Esophagus muscularis mucosa (tissue), 4 donors: ENCODE measurements around a stretch of chr12.

DNA sequence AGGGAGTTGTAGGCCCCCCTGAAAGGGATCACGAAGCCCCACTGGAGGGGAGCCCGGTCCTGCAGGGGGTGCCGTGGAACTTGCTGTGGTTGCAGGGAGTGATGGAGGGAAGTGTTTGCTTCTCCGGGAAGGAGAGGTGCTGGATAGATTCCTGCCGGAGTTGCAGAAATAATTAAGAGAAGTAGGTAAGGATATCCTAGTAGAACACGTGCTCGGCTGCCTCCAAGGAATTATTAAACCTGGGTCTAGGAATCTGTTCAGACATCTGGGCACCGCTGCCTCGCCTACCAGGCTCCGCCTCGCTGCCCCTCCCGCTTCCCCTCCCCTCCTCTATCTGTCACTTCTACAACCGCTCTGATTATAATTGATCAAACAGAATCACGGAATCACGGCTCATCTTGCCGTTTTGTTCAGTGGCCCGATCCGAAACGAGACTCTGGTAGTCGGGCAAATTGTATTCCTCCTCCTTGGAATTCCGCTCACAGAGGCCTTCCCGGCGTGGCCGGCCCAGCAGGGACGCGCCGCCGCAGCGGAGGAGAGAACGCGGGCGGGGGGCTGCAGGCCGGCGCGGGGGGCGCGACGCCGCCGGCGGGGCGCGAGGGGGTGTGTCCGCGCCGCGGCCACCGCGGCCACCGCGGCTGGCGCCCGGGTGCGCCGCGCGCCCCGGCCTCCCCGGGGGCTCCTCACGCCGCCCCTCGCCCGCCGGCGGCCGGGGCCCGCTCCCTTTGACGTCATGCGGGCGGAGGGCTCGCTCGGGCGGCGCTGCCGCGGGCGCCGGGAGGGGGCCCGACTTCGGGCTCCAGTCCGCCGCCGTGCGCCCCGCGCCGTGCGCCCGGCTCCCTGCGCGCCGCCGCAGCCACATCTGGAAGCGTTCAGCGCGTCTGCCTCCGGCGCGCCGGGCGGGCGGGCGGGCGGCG is 531 bp upstream of the CACNA1C start:
- PRO-cap: bidirectional peak, plus-strand start outside the sequence, minus-strand start at position 883 of the sequence
- RAMPAGE, long total RNA, 4 experiments: no peak in any of the 4 experiments

DNA sequence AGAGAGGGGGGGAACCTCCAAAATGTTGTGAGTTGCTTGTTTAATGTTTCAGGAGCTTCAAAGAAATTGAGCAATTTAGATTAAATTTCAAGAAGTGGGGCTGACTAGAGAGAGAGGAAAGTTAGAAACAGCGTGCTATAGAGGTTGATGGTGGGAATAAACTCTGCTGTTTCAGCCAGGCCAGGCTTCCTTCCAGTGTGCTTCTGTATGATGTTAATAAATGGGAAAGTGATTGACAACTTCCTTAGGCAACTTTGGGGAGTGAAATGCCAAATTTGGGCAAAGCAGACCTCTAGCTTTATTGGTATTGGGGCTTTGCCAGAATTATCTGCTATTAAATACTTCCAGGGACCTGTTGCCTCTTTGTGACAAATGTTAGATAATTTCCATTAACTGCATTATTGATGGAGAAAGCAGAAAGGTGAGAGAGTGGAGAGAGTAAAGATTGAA is 94.4 kb downstream of the CACNA1C start:
- PRO-cap: no peak
- RAMPAGE, long total RNA, 4 experiments: start-site peak on the plus strand in 1 of 4 experiments, centred at position 84 of the sequence, 32 reads per replicate

DNA sequence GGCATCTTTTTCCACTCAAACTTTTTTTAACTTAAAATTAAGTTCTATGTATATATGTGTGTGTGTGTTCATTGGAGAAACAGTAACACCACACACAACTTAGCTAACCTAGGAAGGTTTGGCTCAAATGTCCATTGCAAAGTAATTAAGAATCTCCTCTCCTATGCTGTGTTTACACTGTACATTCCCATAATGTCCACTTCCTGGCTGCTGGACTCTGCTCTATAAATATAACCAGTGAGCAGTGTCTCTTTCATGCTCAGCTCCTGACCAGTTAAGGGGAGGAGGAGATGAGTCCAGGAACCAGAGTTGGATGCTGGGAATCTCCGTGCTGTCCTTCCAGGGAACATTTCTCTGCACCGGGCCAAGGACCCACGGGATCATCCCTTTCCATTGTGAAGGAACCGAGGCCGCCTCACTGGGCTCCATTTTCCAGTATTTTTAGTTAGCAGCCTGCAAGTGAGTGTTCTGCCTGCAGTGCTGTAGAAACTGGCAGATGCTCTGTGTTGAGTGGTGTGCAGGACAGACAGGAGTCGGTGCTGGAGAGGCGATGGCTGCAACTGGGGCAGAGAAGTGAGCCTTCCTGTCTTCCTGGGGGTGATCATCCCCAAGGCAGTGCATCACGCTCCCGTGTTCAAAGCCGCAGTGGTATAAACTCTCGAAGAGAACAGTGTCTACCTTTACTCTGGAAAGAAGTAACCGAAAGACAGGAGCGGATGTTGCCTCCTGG is 195.4 kb downstream of the CACNA1C start:
- PRO-cap: unidirectional peak, plus-strand start at position 306 of the sequence
- RAMPAGE, long total RNA, 4 experiments: no peak in any of the 4 experiments

GRCh38 chr12:2287201-2287617 is 234.4 kb downstream of the CACNA1C start:
- PRO-cap: no peak
- RAMPAGE, long total RNA, 4 experiments: no peak in any of the 4 experiments

DNA sequence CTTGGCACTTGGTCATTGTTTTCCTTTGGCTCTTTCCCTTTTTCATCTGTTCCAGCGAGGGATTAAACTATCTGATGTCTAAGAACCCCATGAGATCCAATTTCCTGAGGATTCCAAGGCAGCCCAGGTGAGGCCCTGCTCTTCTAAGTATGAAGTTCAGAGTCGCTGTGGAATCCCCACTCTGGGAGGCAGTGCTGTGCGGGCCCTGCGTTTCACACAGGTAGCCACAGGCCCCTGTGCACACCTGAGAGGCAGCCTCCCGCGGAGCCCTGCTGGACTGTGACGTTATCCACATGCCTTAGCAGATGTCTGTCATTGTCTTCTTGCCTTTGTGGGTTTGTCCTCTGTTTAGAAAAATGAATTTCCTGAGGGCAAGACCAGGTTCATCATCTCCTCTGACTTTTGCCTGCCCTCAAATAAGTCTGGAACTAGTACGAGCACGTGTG is 288.5 kb downstream of the CACNA1C start:
- PRO-cap: no peak
- RAMPAGE, long total RNA, 4 experiments: no peak in any of the 4 experiments

- PRO-cap: no peak
- RAMPAGE, long total RNA, 4 experiments: no peak in any of the 4 experiments
These were observed 363.0 kb upstream of the FKBP4 start for GRCh38 chr12:2431618-2432313.

DNA sequence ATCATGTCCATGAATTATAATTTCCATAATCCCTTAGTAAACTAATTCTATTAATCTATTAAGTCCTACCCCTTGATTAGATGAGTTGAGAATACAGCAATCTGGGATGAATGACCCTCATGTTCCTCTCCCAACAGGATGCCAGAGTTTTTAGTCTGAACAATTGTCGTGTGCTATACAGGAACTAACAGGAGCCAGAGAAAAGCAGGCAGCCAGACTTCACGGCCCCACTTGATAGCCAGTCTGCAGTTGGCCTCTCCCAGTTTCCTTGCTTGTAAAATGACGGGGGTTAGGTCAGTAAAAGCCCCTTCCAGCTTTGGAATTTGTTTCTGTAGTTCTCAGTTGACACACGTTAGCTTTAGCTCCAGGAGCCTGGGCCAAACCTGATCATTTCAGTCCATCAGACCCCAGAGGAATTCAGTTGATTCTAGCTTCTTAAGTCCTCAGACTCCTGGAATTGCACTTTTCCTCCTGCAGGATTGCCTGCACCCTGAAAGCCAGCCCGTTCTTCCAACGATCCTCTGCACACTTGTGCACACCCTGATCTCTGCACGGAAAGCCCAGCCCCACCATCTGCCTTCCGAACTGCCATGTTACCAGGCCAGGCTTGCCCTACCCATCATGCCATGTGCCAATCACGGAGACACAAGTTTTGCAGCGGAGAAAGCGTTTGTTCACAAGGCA is 266.7 kb upstream of the FKBP4 start:
- PRO-cap: no peak
- RAMPAGE, long total RNA, 4 experiments: no peak in any of the 4 experiments

GRCh38 chr12:2553610-2554167 is 241.1 kb upstream of the FKBP4 start:
- PRO-cap: no peak
- RAMPAGE, long total RNA, 4 experiments: no peak in any of the 4 experiments

DNA sequence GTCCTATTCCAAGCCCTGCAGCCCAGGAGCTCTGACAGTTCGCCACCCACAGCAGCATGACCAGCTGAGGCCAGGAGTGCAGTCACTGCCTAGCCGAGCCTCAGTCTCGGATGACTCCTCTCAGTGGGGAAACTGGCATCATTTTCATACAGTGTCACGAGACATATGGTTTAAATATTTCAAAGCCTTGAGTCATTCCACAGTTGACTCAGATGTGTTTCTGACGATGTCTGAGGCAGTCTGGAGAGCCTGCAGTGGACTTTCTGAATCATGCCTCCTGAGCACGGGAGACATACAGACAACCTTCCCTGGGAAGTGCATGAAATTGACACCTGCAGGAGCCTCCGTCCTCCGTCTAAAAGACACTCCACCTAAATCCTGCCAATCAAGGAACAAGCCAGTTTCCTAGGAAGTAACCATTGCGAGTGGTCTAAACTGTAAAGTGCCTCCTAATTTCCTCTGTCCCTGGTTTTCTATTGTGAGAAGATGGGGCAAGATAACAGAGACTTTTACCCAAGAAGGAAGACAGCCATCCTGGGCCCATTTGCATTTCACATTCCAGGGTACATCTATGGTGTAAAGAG is 180.9 kb upstream of the FKBP4 start:
- PRO-cap: bidirectional peak, plus-strand start at position 211 of the sequence, minus-strand start at position 112 of the sequence
- RAMPAGE, long total RNA, 4 experiments: no peak in any of the 4 experiments

DNA sequence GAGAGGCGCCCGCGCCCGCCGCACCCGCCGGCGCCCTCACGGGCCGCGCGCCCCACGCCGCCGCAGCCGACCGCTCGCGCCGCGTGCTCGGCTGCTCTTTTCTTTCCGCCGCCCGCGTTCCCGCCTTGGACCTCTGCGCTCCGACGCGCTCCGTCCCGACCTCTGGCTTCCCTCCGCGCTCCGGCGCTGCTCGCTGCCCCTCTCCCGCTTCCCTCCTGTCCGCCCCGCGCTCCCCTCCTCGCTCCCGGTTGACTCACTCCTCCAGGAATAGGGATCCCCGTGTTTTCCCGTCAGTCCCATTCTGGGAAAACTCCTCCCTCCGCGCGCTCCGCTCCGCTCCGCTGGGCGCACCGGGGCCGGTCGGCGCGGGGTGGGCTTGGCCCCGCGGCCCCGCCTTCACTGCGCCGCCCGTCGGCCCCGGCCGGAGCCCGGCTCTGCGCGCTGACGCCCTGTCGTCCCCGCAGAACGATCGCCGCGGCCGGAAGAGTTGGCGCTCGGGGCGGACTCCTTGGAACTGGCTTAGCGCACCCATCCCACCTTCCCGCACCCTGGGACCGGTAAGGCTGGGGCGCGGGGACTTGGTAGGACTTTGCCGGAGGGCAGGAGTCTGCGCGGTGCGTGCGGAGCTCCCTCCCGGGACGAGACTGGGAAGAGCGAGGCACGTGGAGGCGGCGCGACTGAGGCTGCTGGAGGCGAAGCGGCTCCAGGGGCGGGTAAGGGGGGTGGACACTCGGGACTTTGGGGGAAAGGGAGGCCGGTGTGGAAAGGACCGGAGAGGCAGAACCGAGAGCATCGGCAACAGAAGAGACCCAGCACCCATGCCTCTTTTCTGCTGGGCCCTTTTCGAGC is 511 bp downstream of the TEAD4 start:
- PRO-cap: bidirectional peak, plus-strand start at position 461 of the sequence, minus-strand start at position 217 of the sequence; bidirectional peak, plus-strand start at position 587 of the sequence, minus-strand start at position 646 of the sequence
- RAMPAGE, long total RNA, 4 experiments: no peak in any of the 4 experiments

GRCh38 chr12:3046627-3047010 is 30.6 kb upstream of the TSPAN9 start:
- PRO-cap: no peak
- RAMPAGE, long total RNA, 4 experiments: no peak in any of the 4 experiments

GRCh38 chr12:3091755-3092376 is 14.7 kb downstream of the TSPAN9 start:
- PRO-cap: no peak
- RAMPAGE, long total RNA, 4 experiments: no peak in any of the 4 experiments

- PRO-cap: no peak
- RAMPAGE, long total RNA, 4 experiments: no peak in any of the 4 experiments
These were observed 25.8 kb downstream of the TSPAN9 start for GRCh38 chr12:3102870-3103533.

- PRO-cap: no peak
- RAMPAGE, long total RNA, 4 experiments: no peak in any of the 4 experiments
These were observed 63.3 kb downstream of the TSPAN9 start for GRCh38 chr12:3140367-3140901.

DNA sequence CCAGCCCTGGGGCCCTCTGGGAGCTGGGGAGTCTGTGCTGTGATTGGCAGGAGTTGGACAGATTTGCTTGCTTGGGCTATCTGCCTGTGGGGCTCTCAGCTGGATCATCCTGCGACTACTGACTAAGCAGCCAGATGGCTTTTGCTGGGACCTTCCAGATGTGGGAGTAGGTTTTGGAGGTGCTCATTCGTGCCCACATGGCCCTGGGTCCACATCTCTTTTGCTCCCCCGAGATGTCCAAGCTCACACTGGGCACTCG is 138.9 kb downstream of the TSPAN9 start:
- PRO-cap: no peak
- RAMPAGE, long total RNA, 4 experiments: no peak in any of the 4 experiments

DNA sequence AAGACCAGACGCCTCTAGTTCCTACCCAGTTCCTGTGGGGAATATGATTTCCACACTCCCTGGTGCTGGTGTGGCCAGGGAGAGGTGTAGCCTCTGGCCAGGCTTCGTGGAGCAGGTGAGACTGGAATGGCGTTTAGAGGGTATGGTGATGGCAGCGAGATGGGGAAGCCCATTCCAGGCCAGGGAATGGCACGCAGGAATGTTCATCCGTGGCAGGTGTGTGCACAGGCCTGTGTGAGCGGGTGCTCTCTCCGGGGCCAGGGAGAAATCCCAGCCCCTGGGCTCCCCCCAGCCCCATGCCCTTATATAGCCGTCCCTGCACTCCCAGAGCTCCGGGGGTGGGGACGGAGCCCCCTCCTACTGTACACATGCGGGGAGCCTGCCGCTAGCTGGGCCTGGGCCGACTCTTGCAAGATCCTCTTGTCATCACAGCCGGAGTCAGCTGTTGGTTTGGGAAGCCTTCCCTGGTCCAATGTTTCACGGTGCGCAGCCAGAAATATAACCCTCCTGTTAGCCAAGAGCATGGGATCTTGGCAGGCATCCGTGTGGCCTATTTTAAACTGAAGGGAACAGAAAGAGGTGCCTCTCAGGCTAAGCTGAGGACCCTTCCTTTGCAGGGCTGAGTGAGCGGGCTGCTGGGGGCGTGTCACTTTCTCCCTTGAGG is 175.1 kb downstream of the TSPAN9 start:
- PRO-cap: no peak
- RAMPAGE, long total RNA, 4 experiments: no peak in any of the 4 experiments

DNA sequence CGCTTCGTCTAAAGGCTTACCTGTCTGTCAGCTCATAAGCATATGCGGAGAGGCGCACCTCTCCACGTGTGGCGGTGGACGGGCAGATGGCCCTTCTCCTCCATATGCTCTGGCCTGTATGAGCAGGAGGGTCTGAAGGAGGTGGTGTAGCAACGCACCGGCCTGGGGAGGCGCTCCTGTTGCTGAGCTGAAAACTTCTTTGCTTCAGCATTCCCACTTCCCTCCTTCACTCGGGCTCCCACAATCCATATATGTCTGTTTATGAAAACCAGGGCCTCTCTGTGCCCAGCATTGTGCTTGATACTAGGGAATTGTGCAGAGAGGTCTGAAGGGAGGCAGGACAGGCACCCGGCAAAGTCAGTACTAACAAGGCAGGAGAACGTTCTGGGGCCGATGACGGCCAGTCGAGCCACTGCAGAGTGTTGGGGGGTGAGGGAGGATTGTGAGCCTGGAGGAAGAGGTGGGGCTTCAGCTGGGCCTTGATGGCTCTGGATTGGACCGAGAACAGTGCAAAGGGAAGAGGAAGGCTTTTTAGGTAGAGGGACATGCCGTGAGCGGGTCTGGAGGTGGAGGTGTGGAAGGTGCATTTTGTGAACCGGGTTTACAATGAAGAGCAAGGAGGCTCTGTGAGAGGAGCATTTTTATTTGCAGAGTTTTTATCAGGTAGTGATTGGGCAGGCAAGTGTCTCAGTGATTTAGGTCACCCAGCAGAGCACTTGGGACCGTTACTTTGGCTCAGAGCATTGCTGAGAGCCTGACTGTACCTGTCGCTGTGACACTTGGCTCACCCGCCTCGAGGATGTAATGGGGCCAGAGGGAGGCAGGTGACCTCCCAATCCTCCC is 186.4 kb downstream of the TSPAN9 start:
- PRO-cap: no peak
- RAMPAGE, long total RNA, 4 experiments: no peak in any of the 4 experiments

- PRO-cap: no peak
- RAMPAGE, long total RNA, 4 experiments: no peak in any of the 4 experiments
These were observed 206.0 kb downstream of the TSPAN9 start for GRCh38 chr12:3283191-3283505.

GRCh38 chr12:3299939-3300673 is 190.9 kb upstream of the PRMT8 start:
- PRO-cap: no peak
- RAMPAGE, long total RNA, 4 experiments: no peak in any of the 4 experiments

DNA sequence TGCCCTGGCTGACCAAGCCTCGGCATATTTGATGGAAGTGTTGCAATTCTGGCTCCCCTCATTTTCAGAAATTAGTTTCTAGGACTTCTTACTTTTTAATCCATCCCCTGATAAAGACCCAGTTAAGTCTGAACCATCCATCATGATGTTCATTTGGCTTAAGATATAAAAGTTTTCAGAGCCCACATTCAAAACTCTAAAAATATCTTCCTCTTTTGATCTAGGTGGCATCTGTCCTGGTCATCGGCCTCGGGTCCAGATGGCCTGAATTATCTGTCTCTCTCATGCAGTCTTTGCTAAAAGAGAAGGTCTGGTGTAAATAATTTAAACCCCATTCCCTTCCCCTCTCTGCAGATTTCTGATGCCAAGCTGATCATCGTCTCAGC is 173.2 kb upstream of the PRMT8 start:
- PRO-cap: no peak
- RAMPAGE, long total RNA, 4 experiments: no peak in any of the 4 experiments